Esophagus muscularis mucosa (tissue), 4 donors: ENCODE measurements around a stretch of chr14.

DNA sequence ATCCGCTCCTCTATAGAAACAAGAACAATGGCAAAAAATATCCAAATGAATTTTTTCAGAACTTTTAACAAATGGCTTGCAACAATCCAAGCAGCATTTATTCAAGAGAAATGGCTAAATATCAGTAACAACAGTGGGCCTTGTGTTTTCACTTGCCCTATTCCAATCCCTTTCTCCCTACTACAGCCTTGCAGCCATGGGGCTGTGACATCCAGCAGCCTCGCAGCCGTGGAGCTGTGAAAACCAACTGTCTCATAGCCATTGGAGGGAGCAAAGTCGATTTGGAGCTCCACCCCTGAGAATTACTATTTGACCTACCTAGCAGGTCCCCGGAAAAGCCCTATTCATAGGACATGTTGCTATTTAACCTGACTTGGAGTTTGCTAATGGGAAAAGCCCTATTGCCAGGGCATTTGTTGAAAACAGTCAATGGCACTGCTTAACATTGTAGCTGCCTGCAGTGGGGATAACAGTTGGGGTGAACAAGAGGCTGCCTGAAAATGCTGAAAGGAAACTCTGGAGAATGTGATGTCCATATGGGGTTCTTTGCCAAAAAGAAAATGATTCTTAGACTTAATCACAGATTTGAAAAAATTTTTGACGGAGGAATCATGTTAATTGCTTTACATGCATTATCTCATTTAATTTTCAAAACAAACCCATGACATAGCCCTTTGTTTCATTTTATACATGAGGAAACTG is 33.2 kb downstream of the ERG28 start:
- PRO-cap: no peak
- RAMPAGE, long total RNA, 4 experiments: no peak in any of the 4 experiments

DNA sequence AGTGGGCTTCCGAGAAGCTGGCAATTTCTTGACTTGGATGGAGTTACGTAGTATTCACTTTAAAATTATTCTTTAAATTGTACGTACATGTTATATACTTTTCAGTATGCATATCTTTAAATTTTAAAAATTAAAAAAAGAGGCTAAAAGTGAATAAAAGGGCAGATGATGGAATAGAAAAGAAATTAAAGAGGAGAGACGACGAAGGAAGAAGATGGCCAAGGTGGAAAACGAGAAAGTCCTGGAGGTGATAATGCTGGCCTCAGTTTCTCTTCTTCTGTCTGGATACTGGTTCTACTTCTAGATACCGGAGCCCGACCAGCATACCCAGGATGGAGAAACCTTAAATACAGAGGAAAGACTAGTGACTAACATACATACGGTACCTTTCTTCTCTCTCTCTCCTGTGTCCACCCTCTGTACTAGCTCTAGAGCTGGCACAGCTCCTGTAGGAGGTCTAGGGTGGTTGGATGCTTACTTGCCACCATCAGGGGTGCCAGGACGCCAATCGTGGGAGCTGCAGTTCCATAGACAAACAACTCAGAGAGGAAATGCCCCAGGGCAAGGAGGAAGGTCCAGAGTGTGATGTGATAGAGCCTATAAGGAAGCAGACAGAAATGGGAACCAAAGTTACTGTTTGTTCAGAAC is 9.3 kb downstream of the ERG28 start:
- PRO-cap: no peak
- RAMPAGE, long total RNA, 4 experiments: no peak in any of the 4 experiments

DNA sequence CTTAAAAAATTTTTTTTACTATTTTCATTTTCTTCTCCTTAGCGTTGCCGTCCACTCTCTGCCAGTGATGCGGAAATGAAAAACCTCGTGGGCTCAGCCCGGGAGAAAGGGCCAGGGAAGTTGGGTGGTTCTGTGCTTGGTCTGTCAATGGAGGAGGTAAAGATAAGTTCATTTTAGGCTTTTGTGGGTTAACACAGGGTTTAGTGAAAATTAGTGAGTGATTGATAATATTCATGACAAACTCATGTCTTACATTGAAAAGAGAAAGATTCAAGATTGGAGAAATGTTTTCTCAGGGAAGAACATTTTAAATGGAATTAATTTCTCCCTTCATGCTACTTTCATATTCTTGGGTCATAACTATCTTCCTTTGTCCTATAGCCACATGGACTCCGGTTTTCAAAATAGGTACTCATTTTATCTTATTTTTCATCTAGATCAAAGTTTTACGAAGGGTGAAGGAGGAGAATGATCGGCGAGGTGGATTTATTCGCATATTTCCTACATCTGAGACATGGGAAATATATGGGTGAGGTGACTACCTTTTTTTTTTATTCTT is 84.1 kb downstream of the TTLL5 start:
- PRO-cap: no peak
- RAMPAGE, long total RNA, 4 experiments: no peak in any of the 4 experiments

- PRO-cap: no peak
- RAMPAGE, long total RNA, 4 experiments: no peak in any of the 4 experiments
Observed at GRCh38 chr14:75757184-75757569, 96.1 kb downstream of the TTLL5 start.

- PRO-cap: bidirectional peak, plus-strand start at chr14:76012690, minus-strand start at chr14:76012668
- RAMPAGE, long total RNA, 4 experiments: no peak in any of the 4 experiments
Observed at GRCh38 chr14:76012218-76013018, 26.9 kb downstream of the IFT43 start.

DNA sequence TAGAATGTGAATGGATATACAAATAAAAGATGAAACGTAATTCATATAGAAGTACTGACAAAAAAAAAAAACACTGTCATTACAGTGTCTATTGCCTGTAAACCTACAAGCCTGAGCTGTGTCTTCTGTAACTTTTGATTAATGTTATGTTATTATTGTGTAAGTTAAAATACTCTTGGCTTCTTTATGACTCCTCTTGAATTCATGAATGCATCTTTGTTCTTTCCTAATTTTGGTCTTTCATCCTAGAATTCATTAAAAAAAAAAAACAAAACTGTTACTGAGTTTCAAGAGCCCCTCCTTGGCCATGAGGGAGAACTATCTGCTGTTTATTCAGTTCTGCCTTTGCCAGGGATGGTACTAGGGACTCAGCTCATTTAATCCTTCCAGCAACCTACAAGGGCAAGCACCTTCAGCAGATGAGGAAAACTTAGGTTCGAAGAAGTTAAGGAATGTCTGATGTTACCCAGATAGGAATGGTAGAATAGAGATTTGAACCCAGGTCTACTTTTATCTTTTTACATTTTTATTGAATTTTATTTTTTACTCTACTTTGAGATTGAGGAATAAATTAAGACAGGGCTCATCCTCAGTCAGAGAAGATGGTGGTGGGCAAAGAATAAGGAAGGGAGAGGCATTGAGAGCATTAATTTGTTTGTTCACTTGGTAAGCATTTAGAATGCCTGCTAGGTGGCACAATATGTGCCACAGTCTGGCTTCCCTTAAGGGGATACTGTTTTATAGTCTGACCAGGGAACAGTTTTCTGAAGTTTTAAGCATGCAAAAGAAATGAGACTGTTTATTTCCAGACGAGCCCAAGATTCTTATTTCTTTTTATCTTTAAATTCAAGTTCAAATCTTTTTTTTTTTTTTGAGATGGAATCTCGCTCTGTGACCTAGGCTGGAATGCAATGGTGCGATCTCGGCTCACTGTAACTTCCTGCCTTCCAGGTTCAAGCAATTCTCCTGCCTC is 22.3 kb downstream of the GPATCH2L start:
- PRO-cap: no peak
- RAMPAGE, long total RNA, 4 experiments: no peak in any of the 4 experiments

GRCh38 chr14:76257903-76258540 is 106.3 kb downstream of the GPATCH2L start:
- PRO-cap: no peak
- RAMPAGE, long total RNA, 4 experiments: no peak in any of the 4 experiments

GRCh38 chr14:76769645-76770262 is 8.5 kb downstream of the VASH1 start:
- PRO-cap: no peak
- RAMPAGE, long total RNA, 4 experiments: no peak in any of the 4 experiments

DNA sequence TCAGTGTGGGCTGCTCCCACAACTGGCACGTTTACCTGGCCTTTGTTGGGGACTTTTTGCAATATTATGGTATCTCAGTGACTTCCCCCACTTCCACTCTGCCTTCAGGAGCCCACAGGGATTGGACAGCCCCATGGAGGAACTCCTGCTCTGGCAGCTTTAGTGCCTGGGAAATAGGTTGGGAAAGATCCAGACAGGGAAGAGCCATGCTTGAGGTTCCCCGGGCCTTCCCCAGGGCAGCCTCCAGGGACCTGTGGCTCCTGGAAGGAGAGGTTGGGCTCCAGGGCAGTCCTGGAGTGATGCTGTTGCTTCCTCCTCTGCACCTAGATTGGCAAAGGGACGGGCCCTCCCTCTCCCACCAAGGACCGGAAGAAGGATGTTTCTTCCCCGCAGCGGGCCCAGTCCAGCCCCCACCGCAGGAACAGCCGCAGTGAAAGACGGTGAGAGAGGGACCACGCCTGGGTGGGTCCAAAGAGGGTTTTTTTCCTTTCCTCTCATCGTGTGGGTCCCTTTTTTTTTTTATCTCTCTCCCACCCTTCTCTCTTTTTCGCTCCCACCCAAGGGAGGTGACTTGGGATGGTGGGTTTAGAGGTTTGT is 16.5 kb downstream of the VASH1 start:
- PRO-cap: no peak
- RAMPAGE, long total RNA, 4 experiments: no peak in any of the 4 experiments

GRCh38 chr14:76828781-76829543 is 2.8 kb downstream of the LRRC74A start:
- PRO-cap: no peak
- RAMPAGE, long total RNA, 4 experiments: no peak in any of the 4 experiments

DNA sequence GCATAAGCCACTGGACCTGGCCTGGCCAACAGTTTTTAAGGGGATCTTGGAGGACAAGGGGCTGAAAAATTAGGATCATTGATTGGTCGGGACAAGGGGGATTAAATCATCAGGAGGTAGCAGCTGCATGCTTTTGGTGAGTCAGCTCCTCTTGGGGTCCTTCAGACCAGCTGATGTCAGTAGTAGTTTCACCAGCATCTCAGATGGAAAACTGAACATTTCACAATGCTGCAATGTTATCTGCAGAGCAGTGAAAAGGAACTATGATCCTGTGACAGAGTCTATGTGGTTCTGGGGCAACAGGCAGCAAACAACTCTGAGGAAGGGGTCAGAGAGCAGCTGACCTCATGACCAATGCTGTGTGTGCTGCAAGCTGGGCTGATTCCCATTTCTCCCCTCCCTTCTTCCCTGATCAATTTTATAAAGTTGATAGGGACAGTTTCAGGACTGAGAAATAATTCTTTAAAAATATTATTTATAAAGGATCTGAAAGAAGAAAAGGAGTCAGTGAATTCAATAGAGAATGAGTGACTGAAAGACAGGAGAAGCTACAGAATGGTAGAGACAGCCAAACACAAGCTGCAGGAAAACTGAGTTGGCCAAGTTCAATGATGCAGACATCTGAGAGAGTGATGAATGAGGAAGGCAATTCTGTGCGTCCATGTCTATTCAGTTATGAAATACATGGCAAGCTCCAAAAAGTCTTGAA is 6.5 kb downstream of the LRRC74A start:
- PRO-cap: no peak
- RAMPAGE, long total RNA, 4 experiments: no peak in any of the 4 experiments

DNA sequence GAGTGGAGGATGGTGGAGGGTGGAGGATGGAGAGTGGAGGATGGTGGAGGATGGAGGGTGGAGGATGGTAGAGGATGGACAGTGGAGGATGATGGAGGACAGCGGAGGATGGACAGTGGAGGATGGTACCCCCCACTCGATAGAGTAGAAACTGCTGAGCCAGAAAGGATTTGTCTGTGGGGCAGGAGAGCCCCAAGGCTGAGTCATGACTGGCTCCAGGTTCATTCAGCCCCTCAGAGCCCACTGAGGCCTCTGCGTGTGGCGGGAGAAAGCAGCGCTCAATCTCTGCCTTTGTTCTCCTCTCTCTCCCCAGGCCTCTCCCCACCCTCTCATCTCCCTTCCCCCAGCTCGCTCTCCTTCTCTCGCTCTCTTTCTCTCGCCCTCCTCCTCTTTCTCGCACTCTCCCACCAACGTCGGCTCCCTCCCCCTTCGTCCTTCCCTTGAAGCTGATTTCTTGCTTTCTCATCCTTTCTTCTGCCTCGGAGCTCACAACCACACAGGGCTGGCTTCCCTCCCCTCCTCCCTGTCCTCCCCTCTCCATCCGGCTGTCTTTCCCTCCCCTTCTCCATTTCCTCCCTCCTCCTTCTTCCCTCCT is 96.3 kb downstream of the LRRC74A start:
- PRO-cap: no peak
- RAMPAGE, long total RNA, 4 experiments: no peak in any of the 4 experiments

DNA sequence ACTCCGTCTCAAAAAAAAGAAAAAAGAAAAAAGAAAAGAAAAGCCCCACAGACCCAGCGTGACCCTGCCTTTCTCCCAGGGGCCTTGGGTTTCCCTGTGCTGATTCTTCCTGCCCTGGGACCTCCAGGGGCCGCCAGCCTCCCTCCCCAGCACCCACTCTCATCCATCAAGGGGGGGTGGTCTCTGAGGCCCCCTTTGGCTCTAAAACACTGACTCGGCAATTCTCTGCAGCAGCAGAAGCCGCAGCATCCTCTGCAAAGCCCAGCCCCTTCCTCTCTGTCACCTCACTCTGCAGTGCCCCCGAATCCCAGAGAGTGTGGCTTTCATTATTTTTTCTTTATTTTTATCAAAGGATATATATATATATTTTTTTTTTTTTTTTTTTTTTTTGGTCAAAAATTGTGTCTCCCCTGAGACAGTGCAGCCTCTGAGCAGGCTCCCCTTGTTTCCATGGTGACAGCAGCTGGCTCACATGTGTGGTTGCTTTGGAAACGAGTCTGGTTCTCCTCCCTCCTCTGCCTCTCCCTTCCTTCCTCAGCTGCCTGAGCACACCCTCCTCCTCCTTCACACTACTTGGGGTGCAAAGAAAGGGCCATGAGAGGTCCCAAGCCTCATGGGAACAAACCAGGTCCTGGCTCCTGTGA is 100.3 kb downstream of the LRRC74A start:
- PRO-cap: no peak
- RAMPAGE, long total RNA, 4 experiments: no peak in any of the 4 experiments

DNA sequence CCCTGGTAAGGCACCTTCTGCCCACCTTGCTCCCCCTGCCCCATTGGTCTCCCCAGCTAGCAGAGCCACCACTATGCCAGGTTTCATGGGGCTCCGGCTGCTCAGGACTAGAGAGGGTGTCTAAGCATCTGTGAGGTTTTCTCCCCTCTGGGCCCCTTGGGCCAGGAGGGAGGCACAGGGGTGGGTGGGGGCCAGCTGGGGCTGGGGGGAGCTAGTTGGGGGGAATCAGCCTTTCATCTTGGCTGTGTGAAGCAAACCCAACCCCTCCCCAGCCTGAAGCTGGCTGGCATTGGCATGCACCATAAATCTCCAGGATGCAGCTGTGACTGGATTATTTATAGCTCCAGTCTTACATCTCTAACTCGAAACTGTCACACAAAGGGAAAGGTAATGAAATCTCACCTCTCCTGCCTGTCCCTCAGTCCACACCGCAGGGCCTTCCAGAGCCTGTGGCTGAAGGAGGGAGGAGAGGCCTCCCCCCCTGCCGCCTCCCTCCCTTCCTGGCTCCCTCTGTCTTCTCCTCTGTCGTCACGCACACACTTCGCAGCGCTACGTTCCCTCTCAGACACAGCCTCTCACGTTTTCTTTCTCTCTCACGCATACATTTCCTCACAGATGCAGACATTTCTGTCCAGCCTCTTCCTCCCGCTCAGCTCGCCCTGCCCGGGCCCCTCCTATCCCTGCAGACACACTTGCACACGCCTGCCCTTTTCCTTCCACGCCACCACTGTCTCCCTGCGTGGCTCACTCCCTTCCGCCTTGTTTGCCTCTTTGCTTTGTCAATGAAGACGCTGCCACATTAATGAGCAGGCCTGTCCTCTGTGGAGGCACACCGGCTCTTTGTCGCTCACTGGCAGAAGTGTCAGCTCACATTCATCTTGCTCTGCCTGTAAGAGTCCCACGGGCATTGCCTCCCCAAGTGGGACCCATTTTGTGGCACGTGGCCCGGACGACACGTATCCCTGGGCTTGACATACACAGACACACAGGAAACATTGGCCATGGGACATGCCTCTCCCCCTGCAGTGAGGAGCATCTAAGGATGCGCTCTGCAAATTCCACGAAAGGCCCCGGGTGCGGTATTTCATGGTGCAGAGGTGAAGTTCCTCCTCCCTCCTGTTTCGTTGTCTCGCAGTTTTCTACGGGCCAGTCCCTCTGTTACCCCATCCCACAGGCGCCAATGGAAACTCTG is 28.0 kb downstream of the IRF2BPL start:
- PRO-cap: no peak
- RAMPAGE, long total RNA, 4 experiments: no peak in any of the 4 experiments

DNA sequence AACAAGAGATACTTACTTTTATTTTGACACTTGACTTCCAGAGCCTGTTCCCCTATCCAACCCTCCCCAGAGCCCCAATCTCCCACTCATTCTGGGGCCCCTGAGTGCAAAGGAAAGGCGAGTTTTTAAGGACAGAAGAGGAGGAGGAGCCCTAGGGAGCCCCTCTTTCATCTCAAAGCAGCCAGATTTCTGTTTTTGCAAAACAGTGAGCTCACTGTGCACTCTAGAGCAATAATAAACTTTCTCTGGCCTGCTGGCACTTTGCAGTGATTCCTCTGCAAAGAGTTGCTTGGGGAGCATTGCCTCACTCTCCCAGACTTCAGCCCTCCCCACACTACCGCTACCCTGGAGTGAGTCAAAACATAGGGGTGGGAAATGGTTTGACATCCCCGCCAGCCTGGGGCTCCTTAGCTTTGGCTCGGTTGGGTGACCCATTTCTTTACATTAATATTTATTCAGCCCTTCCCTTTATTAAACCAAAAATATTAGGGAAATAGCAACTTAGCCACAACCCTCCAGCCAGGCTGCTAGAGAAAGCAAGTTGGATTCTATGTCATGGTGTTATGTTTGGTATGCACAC is 3.2 kb upstream of the IRF2BPL start:
- PRO-cap: bidirectional peak, plus-strand start at position 307 of the sequence, minus-strand start at position 236 of the sequence
- RAMPAGE, long total RNA, 4 experiments: no peak in any of the 4 experiments

GRCh38 chr14:77052501-77053151 is 24.1 kb upstream of the IRF2BPL start:
- PRO-cap: no peak
- RAMPAGE, long total RNA, 4 experiments: no peak in any of the 4 experiments

- PRO-cap: bidirectional peak, plus-strand start at chr14:77124832, minus-strand start at chr14:77124776
- RAMPAGE, long total RNA, 4 experiments: no peak in any of the 4 experiments
Observed at GRCh38 chr14:77124533-77125607, 16.7 kb downstream of the ZDHHC22 start.

GRCh38 chr14:77234278-77234551 is 36.8 kb downstream of the NGB start:
- PRO-cap: no peak
- RAMPAGE, long total RNA, 4 experiments: no peak in any of the 4 experiments

DNA sequence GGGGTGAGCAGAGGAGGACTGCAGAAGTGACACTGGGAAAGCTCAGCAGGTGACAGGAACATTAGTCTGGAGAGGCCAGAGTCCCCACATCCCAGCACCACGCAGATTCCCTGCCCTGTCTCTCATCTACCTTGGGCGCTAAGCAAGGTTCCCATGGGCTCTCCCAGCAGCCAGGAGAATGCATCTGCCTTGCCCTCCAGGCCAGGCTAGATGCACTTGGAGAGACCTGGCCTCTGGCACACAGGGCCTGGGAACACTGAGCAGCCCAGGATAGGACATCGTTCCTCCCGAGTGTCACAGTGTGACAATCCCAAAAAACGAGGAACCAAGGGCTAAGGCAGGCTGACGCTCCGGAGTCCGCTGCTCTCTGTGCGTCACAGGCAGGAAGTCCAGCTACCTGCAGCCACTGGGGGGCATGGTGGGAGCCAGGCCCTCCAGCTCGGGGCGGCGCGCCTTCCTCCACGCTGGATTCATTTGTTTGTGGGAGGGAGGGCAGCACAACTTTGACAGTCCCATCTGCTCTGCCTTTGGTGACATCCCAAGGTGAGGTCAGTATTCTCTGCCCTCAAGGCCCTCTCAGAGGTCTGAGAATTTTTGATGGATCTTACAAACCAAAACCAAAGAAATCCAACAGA is 5.4 kb upstream of the NGB start:
- PRO-cap: no peak
- RAMPAGE, long total RNA, 4 experiments: no peak in any of the 4 experiments

GRCh38 chr14:77278592-77279191 is 7.7 kb upstream of the NGB start:
- PRO-cap: unidirectional peak, minus-strand start at chr14:77278812
- RAMPAGE, long total RNA, 4 experiments: no peak in any of the 4 experiments